LHCN-M2 (cell line): ENCODE measurements around the genes GALNT3, PPIG and SP5.

DNA sequence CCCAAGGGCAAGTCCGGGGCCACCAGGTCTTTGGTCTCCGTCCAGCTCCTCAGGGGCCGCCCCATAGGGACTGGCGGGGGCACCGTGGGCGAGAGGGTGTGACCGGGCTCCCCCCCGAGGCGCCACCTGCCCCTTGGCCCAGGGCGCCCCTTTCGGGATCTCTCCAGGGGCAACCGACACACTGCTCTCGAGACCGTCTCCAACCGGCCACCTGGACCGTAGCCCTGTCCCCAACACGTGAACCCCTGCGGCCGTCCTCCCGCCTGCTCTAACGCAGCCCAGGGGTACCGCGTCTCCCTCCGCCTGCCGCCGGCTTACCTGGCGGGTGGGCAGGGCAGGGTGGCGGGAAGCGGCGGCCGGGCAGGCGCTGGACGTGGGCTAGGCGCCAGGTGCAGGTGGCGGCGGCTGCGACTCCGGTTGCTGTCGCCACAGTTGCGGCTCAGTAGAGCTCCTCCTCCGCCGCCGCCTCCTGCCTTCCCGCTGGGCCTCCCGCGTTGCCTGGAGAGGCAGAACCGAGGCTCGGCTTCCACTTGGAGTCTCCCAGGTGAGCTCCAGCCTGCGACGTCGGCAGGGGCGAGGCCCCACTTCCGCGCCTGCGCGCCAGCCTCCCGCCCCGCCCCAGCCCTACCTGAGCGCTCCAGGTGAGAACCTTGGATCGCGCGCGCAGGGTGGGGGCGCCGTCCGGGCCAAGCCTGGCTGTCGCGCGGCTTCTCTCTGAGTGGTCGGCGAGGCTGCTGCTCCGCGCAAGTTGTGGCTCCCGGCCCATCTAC is at the start of gene GALNT3:
Gene GALNT3, minus strand, starts transcription at position 551 of the 770 bp plus-strand sequence.
- RAMPAGE, long total RNA: no peak

- RAMPAGE, long total RNA: no peak
Measured at GRCh38 chr2:166388324-166388963, 12.7 kb upstream of the SCN9A start.

DNA sequence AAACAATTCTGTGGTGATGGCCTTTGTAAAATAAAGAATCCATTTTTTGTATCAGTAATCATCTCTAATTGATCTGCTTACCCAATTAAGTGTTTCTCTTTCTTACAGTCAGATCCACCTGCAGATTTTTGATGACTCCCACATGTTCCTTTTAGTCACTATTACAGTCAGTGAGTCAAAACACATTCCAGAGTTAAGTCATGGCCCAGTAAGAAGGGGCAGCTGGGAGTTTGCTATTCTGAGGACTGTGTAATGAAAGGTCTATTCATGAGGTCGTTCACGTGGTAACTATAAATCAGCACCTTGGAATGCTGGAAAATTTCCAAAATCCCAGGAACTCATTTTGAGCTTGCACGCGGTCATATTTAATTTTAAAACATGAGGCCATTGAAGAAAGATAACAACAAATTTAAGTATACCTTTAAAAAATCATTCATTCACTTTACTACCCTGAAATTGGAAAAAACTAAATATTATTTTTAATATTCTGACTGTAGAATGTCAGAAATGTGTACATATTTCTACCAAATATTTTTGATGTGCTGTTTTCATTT is 152.0 kb upstream of the B3GALT1 start:
- RAMPAGE, long total RNA: no peak

- RAMPAGE, long total RNA: no peak
Measured at GRCh38 chr2:167689055-167690106, 396.6 kb downstream of the B3GALT1 start.

DNA sequence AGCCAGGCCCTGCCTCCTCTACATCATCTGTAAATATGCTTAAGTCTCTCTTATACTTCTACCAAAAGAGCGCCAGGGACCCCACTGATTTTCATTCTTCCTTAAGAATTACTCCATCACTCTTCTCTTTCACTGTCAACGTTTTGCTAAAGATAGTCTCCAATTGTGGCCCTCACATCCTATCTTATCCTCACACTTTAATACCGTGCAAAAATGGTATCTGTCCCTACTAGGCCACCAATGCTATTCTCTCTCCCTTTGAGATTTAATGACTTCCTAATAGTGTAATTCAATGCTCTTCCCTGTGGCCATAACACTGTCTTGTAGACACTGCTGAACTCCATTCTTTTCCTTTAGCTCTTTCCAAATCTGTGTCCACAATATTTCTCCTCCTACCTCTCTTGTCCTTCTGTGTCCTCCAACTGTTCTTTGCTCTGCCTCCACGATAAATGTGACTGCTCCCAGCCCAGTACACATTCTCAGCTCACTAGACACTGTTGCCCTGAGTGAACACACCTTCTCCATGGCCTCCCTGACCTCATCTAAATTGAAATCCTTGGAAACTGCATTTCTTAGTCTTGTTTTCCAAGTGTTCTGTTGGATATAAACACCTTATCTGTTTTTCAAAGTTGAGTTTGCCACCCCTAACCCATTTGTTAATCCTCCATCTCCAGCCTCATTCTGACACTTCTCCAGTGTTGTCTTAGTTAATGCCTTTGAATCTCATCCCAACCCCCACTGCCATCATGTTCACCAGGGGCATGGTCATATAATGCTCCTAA is 165.0 kb downstream of the STK39 start:
- RAMPAGE, long total RNA: no peak

- RAMPAGE, long total RNA: no peak
Measured at GRCh38 chr2:168179420-168179964, 67.9 kb downstream of the STK39 start.

GRCh38 chr2:168190549-168191368 is 56.6 kb downstream of the STK39 start:
- RAMPAGE, long total RNA: no peak

DNA sequence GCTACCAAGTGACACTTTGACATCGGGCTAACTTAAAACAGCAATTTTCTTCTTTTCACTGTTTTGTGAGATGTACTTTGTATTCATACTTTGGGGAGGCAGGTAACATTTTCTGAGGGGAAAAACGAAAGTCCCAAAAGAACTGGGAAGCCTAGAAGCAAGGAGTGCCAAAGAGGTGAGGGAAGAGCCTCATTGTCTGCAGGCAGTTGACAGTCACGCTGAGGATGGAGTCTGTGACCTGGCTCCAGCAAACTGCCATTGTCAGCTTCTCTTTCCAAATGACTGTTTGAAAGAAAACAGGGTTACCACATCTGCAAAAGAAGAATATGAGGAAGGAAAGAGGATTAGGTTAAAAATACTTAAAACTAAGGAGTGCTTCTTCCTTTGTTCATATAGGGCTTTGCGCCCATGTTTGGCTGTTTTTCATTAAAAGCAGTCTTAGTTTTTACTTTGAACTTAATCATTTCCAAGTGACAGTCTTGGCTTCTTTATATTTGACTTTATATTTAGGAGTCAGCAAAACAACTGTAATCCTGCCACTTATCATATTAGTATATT is 34.9 kb downstream of the CERS6 start:
- RAMPAGE, long total RNA: no peak

DNA sequence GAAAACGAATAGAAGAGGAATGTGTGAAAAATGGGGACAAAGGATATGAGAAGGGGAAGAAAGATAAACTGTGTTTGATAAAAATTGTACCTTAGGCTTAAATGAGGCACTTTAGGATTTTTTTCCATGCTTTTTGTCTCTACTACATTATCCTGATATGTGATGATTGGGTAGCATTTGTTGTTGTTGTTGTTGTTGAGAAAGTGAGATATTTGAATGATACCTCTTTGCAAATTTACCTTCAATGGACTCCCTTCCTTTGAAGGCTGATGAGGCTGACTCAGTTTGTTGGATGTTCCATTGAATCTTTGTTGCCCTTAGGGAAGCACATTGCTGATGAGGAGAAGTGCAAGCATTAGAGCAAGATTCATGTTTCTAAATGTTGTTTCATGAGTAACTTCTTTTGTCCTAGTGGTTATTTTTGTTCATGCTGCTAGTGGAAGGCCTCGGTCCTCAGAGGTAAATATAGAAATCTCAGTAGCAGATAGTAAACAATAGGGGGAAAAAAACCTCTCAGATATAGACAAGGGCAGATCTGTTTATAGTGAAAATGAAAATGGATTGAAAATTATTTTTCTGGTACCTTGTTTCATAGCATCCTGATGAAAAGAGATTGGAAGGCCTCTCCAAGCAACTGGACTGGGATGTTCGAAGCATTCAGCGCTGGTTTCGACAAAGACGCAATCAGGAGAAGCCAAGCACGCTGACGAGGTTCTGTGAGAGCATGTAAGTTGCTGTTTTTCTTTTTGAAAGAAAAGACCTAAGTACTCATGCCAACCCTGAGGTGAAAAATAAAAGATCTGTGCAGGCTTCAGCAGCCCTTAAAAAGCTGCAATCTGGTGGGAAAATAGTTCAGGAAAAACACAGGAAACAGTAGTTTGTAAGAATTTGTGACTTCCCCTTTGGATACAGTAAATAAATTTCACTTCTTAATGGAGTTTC is 104.8 kb downstream of the CERS6 start:
- RAMPAGE, long total RNA: no peak

GRCh38 chr2:168772314-168773281 is 29.8 kb upstream of the NOSTRIN start:
- RAMPAGE, long total RNA: no peak

DNA sequence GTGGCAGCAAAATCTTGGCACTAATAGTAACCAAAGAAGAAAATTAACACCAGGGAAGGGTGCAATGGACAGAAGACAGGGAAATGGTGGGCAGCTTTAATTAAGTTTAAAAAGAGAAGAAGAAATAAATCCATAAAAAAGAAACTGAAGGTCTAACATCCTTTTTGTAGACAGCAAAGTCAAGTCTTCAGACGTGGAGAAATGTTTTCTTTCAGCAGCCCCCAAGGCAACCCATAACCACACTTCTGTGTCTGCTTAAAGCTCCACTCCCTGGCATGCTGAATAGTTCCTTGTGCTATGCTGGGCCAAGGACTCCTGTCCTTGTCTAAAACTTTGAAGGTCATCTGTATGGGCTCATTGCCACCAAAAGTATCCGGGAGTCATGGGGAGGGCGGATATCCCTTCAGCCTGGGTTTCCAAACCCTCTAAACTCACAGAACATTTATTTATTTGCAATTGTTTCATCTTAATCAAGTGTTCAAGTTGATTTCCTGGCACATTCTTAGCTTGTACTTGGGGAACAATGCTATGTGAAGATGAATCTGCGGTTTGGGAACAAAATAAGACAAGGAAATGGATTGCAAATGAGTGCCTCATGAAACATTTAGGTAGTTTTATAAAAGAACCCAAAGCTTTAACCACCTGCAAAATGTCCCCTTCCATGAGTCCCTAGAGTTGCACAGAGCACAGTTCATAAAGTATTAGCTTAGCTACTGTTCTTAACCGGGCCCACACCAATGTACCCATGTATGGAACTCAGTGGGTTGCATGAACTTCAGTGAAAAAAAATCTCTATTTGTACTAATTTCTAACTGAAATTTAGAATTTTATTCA is 1.8 kb downstream of the NOSTRIN start:
- RAMPAGE, long total RNA: no peak

GRCh38 chr2:169011965-169012595 is 19.0 kb downstream of the ABCB11 start:
- RAMPAGE, long total RNA: no peak

- RAMPAGE, long total RNA: no peak
Measured at GRCh38 chr2:169066806-169067515, 2.4 kb upstream of the DHRS9 start.

GRCh38 chr2:169584185-169584888 is at the start of gene PPIG:
Gene PPIG (plus strand): TSS chr2:169584351.
- RAMPAGE, long total RNA: start-site peak on the plus strand at chr2:169584340-169584372, 24 reads

- RAMPAGE, long total RNA: no peak
Measured at GRCh38 chr2:169601146-169601874, 17.2 kb downstream of the PPIG start.

GRCh38 chr2:169805453-169805812 is 6.8 kb downstream of the SSB start:
- RAMPAGE, long total RNA: no peak

- RAMPAGE, long total RNA: no peak
Measured at GRCh38 chr2:170715086-170715708, at the start of gene SP5. Gene SP5 (plus strand): TSS chr2:170715337.

DNA sequence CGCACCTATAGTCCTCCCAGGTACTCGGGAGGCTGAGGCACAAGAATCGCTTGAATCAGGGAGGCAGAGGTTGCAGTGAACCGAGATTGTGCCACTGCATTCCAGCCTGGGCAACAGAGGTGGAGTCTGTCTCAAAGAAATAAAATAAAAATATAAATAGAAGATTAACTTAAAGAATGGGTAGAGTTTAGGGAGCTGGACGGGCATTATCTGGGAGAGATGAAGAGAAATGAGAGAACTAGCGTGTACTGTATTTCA is 18.9 kb downstream of the GORASP2 start:
- RAMPAGE, long total RNA: no peak

DNA sequence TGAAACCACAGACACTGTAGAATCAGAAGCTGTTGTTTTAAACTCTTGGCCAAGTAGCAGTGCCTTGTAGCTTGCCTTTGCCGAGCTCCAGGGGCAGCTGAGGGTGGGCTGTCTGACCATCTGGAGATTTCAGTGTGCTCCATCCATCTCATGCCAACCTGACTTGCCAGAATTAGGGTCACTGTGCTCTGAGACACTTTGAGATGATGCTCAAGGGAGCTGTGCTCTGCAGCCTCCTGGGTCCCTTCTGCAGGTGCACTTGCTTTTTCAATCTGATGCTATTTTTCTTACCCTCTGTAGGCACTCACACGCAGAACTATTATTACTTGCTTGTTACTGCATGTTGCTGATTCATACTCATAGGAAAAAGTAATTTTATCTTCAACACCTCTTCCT is 116.1 kb downstream of the METTL8 start:
- RAMPAGE, long total RNA: no peak

- RAMPAGE, long total RNA: no peak
Measured at GRCh38 chr2:171326082-171326571, 107.7 kb downstream of the METTL8 start.